Airway epithelial cell (primary cell): ENCODE results near the gene STUM.

DNA sequence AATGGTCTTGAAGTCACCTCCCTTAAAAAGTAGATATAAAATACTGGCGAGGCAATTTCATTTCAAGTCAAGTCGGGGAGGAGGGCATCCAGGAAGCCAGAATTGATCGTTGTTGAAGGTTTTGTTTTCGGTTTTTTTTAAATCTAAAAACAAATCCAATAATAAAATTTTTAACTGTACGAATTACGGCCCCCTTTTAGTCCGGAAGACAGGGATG lies 1.1 kb upstream of the ENAH start:
- RAMPAGE, long total RNA: no peak

DNA sequence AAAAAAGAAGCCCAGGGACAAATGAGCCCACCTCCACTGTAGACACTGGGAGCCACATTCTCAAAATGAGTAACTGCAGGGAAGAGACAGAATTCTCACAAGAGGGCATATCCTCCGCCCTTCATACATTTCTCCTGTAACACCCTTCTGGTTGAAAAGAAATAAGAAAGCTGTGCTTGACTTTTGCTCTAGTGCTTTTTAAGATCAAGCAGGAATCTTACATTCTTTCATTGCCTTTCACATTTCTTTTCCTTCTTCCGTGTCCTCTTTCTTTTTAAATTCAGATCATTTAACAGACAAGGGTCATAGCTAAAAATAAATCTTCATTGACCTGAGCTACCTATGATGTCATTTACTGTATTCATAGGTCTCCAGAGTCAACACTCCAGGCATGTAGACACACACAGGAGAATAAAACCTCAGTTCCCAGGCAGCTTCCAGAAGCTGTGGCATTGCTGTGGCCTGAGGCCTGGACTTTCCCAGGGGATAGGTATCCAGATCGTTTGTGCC lies 38.3 kb upstream of the ENAH start:
- RAMPAGE, long total RNA: no peak

DNA sequence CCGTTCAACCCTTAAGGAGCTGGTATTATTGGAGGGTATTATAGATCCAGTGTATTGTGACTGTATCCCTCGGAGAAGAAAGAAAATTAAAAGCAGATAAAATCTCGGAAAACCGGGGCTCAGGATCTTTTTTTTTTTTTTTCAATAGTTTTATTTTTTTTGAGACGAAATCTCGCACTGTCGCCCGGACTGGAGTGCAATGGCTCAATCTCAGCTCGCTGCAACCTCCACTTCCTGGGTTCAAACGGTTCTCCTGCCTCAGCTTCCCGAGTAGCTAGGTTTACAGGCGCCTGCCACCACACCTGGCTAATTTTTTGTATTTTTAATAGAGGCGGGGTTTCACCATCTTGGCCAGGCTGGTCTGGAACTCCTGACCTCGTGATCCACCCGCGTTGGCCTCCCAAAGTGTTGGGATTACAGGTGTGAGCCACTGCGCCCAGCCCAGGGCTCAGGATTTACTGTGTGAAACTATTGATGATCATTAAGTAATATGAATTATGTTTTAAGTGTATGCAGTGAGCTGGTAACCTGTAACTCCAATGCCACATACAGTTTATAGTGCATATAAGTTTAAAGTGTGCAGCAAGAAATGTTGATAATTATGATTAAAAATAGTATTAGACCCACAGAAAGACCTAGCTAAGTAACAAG lies 1.5 kb downstream of the SRP9 start:
- RAMPAGE, long total RNA: no peak

DNA sequence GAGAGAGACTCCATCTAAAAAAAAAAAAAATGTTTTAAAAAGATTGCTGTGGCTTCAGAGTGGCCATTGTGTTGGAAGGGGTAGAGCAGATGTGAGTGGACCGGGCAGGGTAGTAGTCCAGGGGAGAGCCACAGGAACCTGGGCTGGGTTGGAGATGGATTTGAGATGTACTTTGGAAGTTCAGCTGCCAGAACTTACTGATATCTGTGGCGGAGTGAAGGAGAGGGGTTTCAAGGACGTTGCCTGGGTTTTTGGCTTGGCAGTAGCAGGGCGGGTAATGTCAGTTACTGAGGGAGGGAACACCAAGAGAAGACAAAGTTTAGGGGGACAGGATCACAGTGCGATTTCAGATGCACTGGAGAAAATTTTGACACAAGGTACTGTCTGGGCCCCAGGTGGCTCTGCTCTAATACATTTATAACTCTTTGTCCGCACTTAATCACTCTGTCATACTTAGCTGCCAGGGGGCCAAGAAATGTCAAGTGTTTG lies 9.5 kb downstream of the EPHX1 start:
- RAMPAGE, long total RNA: no peak

GRCh38 chr1:225822296-225823145 lies 12.6 kb downstream of the EPHX1 start:
- RAMPAGE, long total RNA: no peak

DNA sequence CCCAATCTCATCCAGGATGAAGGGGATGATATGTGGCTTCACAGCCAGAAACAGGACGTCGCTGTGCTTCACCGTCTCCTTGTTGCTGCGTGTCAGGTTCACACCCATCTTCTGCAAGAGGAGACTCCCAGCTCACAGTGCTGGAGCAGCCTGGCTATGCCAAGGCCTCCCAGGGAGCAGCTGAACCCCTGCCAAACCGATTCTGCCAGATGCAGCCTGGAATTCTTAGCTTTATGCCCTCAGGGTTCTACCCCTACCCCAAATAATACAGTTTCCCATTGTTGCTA lies 1.8 kb downstream of the PYCR2 start:
- RAMPAGE, long total RNA: no peak

GRCh38 chr1:226004433-226004778 lies 5.3 kb upstream of the SDE2 start:
- RAMPAGE, long total RNA: no peak

DNA sequence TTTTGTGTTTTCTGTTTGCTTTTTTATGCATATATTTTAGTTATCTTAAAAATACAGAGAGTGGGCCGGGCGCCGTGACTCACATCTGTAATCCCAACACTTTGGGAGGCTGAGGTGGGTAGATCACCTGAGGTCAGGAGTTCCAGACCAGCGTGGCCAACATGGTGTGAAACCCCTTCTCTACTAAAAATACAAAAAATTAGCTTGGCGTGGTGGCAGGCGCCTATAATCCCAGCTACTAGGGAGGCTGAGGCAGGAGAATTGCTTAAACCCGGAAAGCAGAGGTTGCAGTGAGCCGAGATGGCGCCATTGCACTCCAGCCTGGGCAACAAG lies 4.8 kb downstream of the H3-3A start:
- RAMPAGE, long total RNA: no peak

DNA sequence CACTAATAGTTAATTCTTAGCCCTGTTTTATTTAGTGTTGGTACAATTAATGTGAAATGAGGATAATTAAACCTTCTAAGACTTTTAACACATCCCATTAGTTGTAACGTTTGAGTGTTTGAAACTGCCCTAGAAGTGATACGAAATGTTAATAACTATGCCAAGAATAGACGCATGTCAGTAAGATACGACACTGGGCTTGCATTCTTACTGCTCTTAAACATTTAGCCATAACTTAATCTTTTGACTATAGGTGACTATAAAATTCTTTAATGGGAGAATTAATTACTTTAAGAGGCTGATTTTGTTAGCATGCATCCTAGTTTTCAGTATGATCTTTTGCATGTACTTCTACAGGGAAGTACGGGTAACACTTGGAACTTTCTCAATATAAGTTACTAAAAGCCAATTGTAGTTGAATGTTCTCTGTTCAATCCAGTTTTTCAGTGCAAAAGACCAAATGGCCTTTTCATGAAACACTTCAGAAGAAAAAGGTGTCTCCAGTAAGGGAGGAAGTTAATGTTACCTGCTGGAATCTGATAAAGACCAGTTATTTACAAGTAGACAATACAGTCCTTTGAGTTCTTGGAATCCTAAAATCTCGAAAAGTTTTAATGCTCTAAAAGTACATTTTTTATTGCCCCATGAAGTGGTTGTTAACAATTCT lies 10.0 kb downstream of the H3-3A start:
- RAMPAGE, long total RNA: no peak

GRCh38 chr1:226349915-226350870 lies 41.2 kb upstream of the LIN9 start:
- RAMPAGE, long total RNA: no peak

DNA sequence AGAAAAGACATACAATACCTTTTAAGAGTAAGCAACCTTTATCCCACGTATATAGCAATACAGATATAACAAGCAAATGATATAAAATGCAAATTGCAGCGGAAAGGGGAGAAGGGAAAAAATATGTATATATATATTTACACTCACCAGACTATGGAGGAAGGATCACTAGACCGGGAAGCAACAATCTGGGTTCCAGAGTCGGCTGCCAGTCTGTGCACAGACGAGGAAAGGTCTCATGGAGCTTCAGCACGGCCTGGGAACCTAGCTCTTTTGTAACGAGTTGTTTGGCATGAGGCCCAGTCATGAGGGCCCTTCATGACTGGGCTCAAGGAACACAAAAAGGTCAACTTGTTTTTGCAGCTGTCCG lies 6.1 kb upstream of the STUM start:
- RAMPAGE, long total RNA: no peak

DNA sequence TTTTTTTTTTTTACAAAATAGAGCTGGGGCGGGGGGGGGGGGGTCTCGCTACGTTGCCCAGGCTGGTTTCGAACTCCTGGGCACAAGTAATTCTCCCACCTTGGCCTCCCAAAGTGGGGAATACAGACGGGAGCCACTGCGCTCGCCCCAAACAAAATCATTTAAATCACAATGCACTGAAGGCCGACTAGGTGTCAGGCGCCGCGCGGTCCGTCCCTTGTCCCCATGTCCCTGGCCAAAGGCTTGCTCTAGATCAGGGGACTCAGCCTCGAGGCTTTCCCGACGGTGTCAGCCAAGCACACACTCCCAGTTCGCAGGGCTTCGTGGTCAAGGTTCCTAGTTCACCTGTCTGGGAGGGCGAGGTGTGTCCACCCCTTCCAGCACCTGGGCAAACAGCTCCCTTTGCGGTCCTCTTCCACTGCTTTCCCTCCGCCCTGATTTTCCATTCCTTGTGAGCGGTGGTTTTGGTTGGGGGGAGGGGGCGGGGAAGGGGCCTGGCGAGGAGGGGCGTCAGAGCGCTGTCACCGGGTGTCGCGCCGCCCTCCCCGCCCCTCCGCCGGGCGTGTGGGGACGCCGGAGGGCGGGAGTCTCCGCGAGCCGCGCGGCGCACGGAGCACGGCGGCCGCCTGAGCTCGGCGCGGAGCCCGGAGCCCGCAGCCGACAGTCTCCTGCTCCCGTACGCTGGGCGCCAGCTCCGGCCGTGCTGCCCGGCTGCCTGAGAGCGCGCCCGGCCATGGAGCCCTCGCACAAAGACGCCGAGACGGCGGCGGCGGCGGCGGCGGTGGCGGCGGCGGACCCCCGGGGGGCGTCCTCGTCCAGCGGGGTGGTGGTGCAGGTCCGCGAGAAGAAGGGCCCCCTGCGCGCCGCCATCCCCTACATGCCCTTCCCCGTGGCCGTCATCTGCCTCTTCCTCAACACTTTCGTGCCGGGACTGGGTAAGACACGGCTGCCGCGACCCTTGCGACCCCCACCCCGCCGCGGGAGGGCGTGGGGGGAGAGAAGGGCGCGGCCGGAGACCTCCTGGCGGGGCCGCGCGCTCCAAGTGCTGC lies at the start of gene STUM:
STUM (plus strand) TSS at position 593 of the 1,049 bp plus-strand sequence.
- RAMPAGE, long total RNA: no peak

DNA sequence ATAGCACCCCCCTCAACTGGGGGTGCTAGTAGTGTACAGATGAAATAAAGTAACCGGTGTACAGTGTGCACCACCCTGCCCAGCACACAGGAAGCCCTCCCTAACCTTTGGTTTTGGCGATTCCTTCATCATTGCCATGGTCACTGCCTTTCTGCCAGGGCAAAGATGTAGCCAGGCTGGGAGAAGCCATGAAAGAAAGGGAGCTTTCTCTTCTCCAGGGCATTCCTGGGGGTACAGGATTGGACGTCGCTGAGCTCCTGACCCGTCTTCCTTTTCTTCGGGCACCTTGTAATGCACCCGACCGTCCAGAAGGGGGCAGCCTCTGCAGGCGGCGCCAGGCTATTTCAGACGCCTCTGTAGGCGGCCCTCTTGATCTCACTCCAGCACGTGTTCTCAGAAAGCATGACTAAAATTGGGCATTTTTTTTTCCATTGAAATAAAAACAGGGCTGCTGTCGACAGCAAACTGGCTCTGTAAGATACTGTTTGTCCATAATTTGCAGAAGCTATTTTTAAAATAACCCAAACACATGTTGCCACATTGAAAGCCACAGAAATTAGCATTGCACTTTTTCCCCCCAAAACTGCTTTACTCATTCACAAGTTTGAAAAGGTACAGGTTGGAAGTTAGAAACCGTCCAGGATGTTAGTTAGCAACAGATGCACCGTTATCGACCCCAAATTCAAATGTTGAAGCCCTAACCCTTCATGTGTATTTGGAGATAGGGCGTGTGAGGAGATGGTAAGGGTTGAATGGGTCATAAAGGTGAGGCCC lies 78.0 kb downstream of the STUM start:
- RAMPAGE, long total RNA: no peak

DNA sequence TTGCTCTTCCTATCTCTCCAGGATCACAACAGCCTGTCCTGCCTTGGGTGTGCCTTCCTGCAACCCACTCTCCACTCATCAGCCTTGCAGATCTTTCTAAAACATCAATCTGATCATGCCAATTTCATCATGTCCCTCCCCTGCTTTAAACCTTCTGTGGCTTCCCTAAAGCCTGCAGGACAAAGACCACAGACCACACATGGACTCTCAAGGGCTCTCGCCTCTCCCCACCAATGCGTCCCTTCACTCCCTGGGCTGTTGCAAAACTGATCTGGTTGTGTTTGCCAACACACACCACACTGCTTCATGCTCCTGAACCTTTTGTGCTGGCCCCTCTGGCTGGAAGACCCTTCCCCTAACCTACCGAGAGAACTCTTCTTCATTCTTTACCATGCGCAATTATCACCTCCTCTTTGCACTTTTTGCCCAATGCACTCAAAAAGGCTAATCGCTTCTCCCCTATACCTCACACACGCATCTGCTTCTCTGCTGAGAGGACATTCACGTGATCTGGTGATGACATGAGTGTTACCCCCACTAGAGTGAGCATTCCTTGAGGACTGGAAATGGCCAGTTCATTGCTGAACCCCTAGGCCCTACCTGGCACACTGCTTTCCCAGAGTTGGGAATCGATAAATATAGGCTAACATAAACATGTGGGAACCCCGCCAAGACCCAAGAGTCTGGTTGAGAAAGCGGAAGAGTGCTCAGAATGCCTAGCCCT lies 72.2 kb downstream of the ITPKB start:
- RAMPAGE, long total RNA: no peak

GRCh38 chr1:226697751-226698351 lies 41.2 kb downstream of the ITPKB start:
- RAMPAGE, long total RNA: no peak

- RAMPAGE, long total RNA: no peak
Observed at GRCh38 chr1:226799706-226800604, 60.9 kb upstream of the ITPKB start.

DNA sequence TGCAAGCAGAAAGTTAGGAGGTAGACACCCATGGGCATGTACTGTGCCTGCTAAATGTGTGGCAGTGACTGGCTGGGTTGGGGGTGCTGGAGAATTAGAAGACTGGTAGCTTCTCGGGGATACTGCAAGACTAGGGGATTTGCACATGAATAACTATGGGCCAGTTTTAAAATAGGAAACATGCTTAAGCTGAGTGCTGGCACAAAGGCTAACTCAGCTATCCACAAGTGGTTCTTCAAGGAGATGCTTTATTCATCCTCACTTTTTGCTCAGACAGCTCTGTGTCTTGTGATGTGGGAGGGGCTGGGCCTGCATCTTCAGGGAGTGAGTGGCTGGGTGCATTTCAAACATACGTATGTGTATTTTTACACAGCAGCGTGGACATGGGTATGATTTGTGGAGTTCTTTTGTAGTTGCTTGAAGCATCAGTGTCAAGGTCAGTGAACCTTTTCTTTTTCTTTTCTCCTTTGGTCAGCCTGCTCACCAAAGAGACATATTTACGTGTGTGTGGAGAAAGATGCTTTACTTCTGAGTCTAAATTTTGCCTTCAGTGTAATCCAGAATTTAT lies 2.3 kb downstream of the COQ8A start:
- RAMPAGE, long total RNA: no peak

DNA sequence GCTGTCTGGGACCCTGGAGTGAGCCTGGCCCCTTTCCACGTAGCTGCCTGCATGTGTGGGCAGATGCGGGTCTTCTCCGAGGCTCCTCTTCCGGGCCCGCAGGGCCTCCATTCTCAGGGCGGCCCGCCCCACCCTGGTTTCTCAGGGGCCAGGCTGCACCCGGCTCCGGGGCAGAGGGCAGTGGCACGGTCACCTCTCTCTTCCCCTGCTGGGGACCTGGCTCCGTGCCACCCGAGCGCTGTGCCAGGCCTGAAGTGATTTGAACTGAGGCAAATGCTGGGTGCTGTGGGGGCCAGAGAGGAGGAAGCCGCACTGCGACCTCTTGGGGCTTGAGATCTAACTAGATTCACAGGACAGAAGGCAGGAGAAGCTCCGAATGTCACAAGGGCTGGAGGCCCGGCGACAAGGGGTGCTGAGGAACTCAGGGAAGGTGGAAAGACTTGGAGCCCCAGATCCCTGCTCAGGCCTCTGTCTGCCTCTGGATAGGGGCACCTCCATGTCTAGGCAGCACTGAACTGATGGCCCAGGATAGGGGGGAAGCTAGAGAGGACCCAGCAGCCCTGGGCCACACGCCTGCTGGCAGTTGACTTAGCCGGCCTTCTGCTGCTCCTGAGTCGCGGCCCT lies 40.7 kb downstream of the COQ8A start:
- RAMPAGE, long total RNA: no peak

- RAMPAGE, long total RNA: no peak
Observed at GRCh38 chr1:227139486-227139977, 178.8 kb downstream of the CDC42BPA start.

DNA sequence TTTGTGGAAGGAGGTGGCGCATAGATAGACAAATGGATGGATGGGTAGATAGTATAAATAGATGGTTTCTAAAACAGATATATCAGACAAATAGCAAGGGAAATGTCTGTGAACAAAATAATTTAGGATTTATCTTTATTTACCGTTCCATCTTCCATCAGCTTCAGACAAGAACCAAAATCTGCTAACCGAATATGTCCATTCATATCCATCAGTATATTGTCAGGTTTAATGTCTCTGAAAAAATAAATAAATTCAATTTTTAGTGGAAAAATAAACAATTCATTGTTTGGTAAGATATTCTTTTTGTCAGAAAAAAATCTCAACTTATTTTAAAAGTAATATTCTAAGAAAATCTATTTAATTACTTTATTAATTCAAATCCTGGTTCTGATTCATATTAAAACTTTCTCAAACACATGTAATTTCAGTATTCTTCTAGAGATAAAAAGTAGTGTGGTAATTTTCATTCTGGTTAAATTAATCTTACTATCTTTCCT lies 157.8 kb downstream of the CDC42BPA start:
- RAMPAGE, long total RNA: no peak